Omental fat pad (tissue), 4 donors: ENCODE measurements around a stretch of chr1.

DNA sequence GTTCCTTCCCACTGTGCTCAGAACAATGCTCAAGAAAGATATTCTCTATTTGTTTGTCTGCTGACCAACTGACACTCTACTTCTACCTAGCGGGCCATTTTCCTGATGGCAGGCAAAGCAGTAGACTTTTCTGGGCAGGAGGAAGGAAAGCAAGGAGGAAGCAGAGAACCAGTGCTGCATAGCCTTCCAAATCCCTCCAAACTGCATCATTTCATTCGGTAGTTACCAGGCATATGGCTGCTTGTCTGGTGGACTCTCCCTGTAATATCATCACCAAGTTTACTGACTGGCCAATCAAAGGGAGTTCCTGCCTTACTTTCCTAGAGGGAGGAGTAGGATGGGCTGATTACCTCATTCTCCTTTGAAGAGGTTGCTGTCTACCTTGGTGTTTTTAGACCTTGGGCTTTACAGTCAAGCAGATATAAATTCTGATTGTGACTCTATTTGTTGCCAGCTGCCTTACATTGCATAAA is 297.5 kb upstream of the PROX1 start:
- PRO-cap: no peak
- RAMPAGE, long total RNA, 4 experiments: no peak in any of the 4 experiments

- PRO-cap: no peak
- RAMPAGE, long total RNA, 4 experiments: no peak in any of the 4 experiments
Measured at GRCh38 chr1:213984268-213984911, 3.4 kb upstream of the PROX1 start.

GRCh38 chr1:213993846-213994508 is 6.2 kb downstream of the PROX1 start:
- PRO-cap: no peak
- RAMPAGE, long total RNA, 4 experiments: no peak in any of the 4 experiments

GRCh38 chr1:214126557-214127294 is 139.0 kb downstream of the PROX1 start:
- PRO-cap: no peak
- RAMPAGE, long total RNA, 4 experiments: no peak in any of the 4 experiments

GRCh38 chr1:214329814-214330810 is 49.2 kb downstream of the SMYD2 start:
- PRO-cap: no peak
- RAMPAGE, long total RNA, 4 experiments: no peak in any of the 4 experiments

- PRO-cap: no peak
- RAMPAGE, long total RNA, 4 experiments: no peak in any of the 4 experiments
Measured at GRCh38 chr1:214362336-214362705, 81.4 kb downstream of the SMYD2 start.

DNA sequence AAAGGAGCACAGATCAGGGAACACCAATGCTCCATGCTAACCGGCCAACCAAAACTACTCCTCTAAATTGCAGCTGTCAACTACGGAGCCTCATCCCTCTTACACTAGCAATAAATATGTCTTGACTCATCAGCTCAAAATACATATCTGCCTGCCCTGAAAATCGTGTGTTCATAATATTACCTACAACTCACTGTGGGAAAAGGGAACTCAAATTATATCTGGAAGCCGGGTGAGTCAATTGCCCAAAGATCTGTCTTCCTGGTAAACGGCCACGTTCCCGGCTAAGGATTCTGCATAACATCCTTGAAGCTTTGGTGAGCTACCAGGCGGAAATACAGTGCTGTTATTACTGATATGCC is 129.1 kb downstream of the PTPN14 start:
- PRO-cap: no peak
- RAMPAGE, long total RNA, 4 experiments: no peak in any of the 4 experiments

DNA sequence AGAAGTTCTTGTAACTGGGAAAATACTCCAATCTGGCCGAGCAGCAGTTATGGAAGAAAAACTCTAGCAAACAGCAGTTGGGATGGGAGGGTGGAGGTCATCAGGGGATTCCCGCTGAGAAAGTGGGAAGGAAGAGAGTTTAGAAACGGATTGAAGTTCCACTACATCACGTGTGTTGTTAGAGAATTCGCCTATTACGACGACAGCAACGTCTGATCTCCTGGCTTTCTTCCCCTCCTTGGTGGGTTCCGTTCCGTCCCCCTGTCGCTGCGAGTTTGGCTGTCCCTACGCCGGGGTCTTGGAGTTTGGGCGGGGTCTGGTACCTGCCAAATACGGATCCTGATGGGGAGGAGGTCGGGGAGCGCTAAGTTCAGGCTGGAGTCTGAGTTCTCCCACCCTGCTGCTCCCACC is 911 bp upstream of the KCNK2 start:
- PRO-cap: no peak
- RAMPAGE, long total RNA, 4 experiments: no peak in any of the 4 experiments

DNA sequence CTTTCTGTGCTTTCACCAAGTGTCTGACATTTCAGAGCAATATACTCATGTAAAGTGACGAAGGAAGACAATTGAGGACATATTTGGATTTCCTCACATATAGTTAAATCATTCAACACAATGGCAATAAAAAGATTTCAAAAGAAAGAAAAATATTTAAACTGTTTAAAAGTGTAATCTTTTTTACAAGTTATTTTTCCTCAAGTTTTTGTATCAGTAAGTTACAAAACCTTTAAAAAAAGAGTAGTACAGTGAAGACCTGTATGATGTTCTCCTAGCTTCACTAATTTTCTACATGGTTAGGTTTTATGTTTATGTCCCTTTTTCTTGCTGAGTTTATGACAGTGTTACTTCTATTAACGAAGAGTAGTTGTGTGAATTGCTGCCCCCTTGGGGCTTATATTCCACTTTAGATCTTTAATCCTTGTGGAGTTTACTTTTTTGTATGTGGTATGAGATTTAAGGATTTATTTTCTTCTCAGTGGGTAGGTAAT is 14.6 kb downstream of the KCTD3 start:
- PRO-cap: no peak
- RAMPAGE, long total RNA, 4 experiments: no peak in any of the 4 experiments

- PRO-cap: no peak
- RAMPAGE, long total RNA, 4 experiments: no peak in any of the 4 experiments
Measured at GRCh38 chr1:216182890-216183559, 240.2 kb downstream of the USH2A start.

GRCh38 chr1:216617072-216617691 is 106.0 kb downstream of the ESRRG start:
- PRO-cap: no peak
- RAMPAGE, long total RNA, 4 experiments: no peak in any of the 4 experiments

- PRO-cap: no peak
- RAMPAGE, long total RNA, 4 experiments: no peak in any of the 4 experiments
Measured at GRCh38 chr1:216625880-216626264, 97.4 kb downstream of the ESRRG start.

DNA sequence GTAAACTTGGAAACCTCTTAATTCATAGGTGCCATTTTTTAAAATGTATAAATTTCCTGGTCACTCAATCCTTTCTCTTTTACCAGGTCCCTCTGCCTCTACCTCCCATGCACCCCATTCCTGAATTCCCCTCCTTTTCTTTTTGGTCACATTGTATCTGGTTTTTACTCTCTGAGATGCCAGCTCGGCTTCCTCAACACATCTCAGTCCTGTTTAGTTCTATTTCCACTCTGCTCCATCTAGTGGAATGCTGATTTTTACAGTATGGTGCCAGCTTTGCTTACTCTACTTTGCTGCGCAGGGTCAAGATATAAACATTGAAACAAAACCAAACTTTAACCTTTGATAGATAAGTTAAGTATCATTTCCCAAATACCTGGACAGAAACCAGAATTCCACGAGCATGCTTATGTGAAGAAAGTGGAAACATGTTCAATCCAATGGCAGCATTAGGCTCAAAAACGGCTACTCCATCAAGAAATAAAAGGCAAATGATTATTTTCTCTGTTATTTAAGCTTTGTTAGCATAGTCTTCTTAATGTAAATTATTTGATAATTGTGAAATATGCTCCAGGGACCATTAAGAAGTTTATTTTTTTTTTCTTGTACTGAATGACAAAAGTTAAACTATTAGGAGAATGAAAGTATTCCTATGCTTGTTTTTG is 95.9 kb downstream of the ESRRG start:
- PRO-cap: no peak
- RAMPAGE, long total RNA, 4 experiments: no peak in any of the 4 experiments

GRCh38 chr1:216709897-216710574 is 13.2 kb downstream of the ESRRG start:
- PRO-cap: no peak
- RAMPAGE, long total RNA, 4 experiments: no peak in any of the 4 experiments

GRCh38 chr1:216765432-216766082 is 42.3 kb upstream of the ESRRG start:
- PRO-cap: no peak
- RAMPAGE, long total RNA, 4 experiments: no peak in any of the 4 experiments

DNA sequence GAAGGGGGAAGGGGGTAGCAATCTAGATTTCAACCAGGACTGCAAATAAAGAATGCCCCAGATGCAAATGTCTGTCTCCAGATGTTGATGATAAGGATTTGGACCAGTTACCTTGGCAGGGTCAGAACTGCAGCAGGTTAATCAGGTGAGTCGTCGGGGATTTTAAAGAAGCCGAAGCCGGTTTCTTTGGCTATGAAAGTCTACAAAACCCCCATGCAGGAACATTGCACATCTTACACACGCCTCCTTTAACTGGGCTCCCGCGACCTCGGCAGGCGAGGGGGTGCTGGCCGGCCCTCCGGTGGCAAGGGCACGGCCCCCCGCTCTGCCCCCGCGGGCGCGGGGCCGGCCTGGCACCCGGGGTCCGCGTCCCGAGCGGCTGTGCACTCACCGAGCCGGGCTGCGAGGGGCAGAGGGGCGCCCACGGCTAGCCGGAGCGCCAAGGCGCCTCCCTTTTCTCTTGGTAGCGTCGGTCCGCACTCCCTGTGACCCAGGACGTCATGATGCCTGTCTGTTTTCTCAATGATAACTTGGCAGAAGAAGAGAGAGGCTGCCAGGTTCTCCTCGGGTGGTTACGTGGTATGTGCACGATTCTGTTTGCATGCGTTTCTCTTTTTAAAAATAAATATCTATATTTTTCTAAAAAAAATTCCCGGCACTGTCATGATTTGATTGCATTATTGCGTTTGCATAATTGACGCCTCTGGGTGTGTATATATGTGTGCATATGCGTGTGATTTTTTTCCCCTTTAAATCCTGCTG is 366.3 kb upstream of the ESRRG start:
- PRO-cap: no peak
- RAMPAGE, long total RNA, 4 experiments: no peak in any of the 4 experiments

DNA sequence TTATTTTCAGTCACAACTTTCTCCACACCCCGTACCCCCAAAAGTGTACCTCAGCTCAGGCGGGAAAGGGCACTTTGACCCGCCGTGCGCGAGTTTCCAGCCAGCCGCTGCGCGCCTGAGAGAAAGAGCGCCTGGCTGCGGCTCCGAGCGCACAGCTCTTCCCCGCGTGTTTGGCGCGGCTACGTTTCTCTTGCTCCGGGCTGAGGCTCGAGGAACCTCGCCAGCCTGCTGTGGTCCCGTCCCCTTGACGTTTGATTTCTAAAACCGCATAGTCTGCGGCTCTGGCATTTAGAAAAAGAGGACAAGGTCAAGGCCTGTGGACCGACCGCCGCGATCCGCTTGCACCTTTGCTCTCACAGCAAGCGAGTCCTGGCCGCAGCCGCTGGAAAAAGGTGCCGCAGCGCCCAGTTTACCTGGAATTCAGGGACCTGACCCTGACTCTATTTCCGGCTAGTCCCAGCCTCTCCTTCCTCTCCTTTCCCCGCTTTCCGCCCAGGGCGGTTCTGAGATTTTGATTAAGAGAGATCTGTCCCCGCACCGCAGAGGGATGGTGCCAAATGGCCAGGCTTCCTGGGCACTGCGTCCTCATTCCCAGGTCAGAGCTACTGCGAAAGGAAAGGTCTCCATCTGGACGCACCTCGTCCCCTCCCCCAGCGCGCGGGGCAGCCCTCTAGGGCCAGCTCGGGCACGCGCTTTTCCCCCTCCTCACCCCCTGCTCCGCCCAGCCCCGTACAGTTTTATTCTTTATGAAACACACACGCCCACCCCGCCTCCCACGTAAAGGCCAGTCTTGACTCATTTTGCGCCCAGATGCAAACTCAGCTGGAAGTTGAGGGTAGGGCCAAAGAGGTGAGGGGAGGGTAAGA is 411.5 kb upstream of the ESRRG start:
- PRO-cap: no peak
- RAMPAGE, long total RNA, 4 experiments: no peak in any of the 4 experiments

- PRO-cap: no peak
- RAMPAGE, long total RNA, 4 experiments: no peak in any of the 4 experiments
Measured at GRCh38 chr1:218164079-218164744, 120.9 kb upstream of the RRP15 start.

GRCh38 chr1:218346557-218347210 is 1.5 kb downstream of the TGFB2 start:
- PRO-cap: no peak
- RAMPAGE, long total RNA, 4 experiments: start-site peak on the plus strand in 1 of 4 experiments, at chr1:218346777-218346896 at its widest, 23 reads per replicate

GRCh38 chr1:218349918-218350467 is 4.9 kb downstream of the TGFB2 start:
- PRO-cap: no peak
- RAMPAGE, long total RNA, 4 experiments: no peak in any of the 4 experiments